ENCODE data around the gene NOTCH2NLB.

DNA sequence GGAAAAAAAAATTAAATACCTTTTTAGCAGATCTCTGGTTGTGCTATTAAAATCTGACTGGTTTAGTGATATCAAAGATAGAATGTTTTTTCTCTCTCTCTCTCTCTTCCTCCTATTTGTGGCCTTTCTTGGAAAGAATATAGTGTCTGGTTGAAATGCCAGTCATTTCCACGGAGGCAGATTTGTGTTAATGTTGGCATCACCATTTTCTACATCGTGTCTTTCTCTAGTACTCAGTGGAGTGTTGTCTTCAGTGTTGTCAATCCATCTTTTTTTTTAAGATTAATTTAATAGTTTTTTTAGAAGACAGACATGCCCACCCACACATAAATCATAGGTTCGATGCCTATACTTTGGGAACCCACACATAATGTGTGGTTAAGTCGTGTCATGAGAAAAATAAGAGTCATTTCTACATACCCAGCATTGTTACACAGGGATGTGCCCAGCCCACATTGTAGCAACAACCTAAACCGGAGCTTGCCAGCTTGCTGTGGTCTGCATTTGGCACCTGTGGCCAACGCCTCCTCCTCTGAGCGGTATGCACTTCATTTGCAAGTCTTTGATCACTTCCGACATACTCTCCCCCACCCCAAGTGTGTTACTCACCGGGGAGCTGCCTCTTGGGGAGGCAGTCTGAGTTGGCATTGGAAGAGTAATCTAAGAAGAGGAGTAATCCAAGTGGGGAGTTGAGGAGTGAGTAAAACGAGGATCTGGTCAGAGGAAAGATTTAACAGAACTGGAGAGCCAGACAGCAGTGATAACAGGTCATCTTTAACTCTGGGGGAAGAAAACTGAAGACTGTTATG, 3.6 kb downstream of the BCL9 start:
- PRO-cap = no peak

DNA sequence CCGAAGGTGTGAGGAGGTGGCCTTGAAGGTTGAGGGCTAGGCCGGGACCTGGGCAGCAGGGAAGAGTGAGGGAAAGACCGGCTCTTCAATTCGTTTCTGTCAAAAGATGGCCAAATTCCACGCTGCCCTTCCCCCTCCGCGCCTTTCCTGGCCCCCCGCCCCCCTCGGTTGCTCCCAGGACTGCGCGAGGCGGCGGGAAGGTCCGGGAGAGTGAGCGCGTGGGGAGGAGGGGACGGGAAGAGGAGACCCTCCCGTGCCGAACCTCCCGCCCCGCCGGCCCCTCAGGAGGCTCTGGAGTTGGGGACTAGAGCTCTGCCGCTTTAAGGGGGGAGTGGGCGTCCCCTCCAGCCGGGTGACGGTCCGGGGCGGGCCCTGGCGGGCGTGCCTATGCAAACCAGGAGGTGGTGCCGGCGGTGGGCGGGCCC, 58.0 kb downstream of the BCL9 start:
- PRO-cap = bidirectional peak, plus-strand start outside the sequence, minus-strand start at position 293 of the sequence

DNA sequence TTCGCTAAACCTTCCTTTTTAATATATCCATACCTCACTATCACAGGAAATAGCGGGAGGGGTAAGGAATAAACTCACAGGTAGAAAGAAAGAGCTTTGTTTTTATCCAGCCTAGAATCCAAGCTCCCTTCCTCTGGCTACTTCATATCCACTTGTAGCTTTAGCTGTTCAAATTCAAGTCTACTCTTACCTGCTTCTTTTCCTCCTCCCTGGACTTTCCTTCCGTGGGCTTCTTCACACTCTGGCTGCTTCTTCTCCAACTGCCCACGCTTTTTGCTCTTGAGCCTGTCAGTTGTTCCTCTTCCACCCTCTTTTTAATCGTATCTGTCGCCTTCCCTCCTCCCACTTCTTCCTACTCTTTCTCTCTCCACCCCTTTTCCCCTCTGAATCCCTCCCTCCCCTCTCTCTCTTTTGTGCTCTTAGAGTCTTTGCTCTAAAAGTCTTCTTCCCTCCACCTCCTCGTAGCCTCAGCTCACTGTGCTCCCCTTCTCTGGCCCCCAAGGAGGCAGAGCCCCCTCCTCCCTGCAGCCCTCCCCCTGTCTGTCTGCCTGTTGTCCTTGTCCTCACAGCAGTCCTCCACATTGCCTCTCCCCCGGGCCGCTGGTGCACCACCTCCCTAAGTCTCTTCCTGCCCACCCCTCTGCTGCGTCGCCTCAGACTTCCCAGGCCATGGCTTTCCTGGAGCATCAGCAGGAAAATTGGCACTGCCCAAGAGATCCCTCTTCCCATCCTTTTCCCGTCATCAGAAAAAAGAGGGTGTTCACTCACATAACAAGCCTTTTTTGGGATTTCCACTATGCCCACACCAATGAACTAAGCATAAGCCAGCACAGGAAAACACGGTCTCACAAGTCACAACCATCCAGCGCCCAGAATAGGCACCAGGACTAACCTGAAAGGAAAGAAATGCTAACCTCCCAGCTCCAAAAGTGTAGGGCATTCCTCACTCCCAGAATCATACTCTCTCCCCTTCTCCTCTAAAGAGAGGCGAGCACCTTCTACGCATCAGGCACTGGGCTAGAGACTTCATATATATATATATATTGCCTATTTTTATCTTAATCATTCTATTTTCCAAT, 13.0 kb upstream of the GJA5 start:
- PRO-cap = bidirectional peak, plus-strand start at position 436 of the sequence, minus-strand start at position 326 of the sequence

- PRO-cap = no peak
Observed at GRCh38 chr1:147932331-147932751, 4.1 kb downstream of the GPR89B start.

DNA sequence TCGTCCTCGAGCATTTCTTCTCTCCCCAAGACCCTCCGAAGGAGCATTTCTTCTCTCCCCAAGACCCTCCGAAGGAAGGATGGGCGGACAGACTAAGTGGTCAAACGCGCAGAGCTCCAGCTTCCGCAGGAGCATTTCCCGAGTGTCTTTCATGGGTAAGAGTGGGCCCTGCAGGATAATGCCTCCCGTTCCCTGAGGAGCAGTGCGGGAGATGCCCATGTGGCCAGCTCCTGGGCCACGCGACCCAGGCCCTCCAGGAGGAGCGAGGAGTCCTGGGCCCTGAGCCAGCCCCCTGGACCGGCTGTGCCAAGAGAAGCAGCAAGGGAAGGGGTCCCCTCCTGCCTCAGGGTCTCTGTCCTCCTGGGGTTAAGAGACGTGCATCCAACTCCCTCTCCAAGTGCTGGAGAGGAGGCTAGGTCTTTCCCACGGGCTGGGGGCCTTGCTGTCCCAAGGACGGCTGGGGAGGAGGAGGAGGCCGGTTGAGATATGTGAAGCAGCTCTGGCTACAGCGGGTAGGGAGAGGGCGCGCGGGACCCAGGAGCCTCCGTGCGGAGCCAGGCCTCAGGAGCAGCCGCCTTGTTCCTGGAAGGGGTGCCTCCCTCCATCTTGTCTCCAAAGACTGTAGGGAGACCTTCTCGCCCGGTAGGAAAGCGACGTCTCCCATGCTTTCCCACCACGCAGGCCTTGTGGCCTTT, 85.3 kb downstream of the GPR89B start:
- PRO-cap = no peak

DNA sequence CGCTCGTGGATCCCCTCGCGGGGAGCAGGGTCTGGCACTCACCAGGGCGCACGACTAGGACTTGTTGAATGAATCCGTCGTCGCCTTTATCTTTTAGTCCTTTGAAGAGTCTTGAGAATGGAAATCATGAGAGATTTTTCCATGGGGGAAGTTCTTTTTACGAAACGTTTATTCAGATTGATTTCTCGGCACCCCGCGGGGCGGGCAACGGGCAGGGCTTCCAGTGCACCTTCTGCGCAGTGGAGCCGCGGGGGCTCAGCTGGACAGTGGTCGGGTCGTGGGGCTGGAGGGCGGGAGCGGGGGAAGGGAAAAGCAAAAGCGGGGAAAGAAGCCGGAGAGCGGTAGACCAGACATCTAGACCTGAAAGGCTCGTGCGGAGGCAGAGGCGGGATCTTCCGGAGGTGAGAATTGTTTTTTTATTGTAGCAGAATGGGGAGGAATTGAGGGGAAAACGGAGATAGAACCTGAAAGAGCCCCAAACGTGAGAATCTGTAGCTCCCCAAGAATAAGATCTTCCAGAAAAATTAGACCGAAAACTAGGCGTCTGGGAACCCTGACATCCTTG, 102.9 kb downstream of the NBPF11 start:
- PRO-cap = no peak

DNA sequence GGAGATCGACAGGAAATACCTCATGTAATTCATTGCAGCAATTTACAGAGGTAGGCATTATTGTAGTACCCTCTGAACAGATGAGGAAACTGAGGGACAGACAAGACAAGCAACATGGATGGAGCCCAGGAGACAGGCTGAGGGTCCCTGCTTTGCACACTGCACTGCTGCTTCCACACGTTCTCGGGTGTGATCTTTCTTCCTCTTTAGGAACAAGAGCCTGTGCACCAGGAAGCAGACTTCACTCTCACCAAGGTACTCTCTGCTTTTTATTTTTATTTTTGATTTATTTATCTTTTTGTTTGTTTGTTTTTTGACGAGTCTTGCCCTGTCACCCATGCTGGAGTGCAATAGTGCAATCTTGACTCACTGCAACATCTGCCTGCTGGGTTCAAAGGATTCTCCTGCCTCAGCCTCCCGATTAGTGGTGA, 26.4 kb downstream of the NBPF11 start:
- PRO-cap = no peak

- PRO-cap = bidirectional peak, plus-strand start at chr1:148318400, minus-strand start at chr1:148318404
Observed at GRCh38 chr1:148318010-148319314, 164.6 kb downstream of the PPIAL4G start.

DNA sequence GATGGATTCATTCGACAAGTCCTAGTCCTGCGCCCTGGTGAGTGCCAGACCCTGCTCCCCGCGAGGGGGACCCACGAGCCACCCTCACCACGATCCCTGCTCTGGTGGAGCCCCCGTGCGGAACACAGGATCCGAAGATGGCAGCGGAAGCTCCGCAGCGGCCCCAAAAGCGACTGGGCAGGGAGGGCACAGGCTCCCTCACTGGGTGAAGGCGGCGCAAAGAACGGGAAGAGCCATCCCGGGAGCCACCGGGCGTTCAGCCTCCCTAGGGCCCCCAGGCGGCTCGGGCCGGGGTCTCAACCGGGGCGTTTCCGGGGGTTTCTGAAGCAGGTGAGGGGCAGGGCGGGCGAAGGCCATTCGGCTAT, 45.6 kb upstream of the PPIAL4G start:
- PRO-cap = unidirectional peak, minus-strand start at position 103 of the sequence

GRCh38 chr1:148679350-148680027, at the start of gene NOTCH2NLB:
NOTCH2NLB (minus strand) TSS chr1:148679746.
- PRO-cap = unidirectional peak, minus-strand start at chr1:148679574; unidirectional peak, minus-strand start at chr1:148679742

GRCh38 chr1:148951652-148952739, 107.8 kb downstream of the PDE4DIP start:
- PRO-cap = bidirectional peak, plus-strand start at chr1:148952114, minus-strand start at chr1:148951754

DNA sequence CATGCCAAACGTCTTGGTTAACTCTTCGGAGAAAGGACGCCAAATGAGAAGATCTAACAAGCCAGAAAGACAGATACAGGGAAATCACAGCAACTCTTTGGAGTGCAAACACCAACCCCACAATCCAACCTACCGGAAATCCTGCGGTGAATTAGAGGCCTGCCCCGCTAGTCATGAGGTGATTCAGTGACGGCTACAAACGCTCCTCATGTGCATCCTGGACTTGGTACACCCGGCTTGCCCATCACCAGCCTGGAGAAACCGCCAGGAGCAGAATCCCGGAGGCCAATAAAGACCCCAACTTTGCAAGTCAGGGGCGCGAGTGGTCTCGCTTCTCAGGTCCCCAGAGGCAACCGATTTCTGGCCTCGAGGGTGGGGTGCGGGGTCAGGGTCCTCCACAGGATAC, 752 bp downstream of the NBPF9 start:
- PRO-cap = no peak

- PRO-cap = no peak
Observed at GRCh38 chr1:149228205-149228994, 125.0 kb upstream of the NBPF9 start.

DNA sequence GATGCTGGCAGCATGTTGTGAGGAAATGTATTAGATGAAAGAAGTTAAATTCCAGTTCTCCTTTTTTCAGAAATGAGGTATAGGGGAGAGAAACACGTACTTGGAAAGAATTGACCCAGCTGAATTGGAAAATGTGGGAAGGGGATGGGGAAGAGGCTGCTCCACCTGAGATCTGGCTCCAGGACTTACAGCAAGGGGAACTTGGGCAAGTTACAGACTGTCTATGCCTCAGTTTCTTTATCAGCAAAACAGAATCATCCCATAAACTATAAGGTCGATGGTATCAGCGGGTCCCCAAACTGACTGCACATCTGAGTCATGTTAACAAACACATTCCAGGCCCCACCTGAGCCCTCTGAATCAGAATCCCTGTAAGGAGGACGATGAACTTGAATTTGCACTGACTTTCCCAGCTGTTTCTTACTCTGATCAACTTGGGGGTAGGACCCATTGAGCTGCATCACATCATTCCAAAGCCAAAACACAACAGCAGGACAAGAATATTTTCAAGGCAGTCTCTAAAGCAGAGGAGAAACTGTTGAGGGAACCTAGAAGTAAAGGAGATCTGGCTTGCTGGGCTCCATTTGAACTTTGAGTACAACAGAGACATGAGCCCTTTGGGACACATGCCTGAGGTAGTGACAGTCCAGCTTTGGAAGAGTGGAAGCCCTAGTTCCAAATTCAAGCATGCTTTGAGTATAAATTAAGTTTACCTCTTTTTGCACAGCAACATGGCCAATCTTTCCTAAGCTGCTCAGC, 2.4 kb upstream of the NBPF19 start:
- PRO-cap = no peak

DNA sequence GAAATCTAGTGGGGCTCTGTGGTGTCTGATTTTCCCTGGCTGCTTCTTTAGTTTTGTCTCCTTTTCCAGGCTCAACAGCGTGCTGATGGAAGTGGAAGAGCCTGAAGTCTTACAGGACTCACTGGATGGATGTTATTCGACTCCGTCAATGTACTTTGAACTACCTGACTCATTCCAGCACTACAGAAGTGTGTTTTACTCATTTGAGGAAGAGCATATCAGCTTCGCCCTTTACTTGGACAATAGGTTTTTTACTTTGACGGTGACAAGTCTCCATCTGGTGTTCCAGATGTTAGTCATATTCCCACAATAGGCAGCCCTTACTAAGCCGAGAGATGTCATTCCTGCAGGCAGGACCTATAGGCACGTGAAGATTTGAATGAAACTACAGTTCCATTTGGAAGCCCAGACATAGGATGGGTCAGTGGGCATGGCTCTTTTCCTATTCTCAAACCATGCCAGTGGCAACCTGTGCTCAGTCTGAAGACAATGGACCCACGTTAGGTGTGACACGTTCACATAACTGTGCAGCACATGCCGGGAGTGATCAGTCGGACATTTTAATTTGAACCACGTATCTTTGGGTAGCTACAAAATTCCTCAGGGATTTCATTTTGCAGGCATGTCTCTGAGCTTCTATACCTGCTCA, 29.1 kb upstream of the PPIAL4C start:
- PRO-cap = no peak

DNA sequence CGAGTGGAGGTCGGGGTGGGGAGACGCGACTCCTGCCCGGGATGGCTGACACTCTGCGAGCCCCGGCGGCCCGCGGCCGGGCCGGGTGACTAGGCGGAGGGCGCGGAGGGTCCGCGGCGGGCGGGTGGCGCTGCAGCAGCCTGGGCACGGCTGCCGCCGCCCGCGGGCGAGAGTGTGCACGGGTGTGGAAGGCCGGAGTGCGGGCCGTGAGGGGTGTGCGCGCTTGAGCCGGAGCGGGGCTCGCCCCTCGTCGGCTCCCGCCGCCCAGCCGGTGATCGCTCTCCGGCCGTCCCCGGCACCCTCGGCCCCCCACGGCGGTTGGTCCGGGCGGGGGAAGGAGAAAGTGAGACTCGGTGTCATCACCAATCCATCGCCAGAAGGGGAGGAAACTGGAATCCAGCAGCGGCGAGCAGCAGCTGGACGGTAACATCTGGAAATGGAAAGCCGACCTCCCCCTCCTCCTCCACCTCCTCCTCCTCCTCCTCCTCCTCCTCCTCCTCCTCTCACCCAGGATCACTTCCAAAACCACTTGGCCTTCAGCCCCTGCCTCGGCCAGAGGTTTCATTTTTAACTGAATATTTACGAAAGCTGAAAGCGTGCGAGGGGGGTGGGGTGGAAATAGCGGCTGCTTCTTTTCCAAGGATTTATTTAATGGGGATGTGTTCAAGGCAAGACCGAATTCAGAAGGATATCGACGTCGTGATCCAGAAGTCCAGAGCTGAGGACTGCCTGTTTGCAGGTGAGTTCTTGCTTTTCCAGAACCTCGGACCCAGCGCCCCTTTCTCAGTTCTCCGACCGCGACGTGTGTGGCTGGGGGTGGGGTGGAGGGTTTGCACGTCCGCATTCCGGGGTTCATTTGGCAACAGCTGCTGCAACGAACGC, 23.4 kb downstream of the PPIAL4C start:
- PRO-cap = bidirectional peak, plus-strand start outside the sequence, minus-strand start at position 808 of the sequence

GRCh38 chr1:149692964-149693385, 89.5 kb upstream of the FCGR1A start:
- PRO-cap = no peak

DNA sequence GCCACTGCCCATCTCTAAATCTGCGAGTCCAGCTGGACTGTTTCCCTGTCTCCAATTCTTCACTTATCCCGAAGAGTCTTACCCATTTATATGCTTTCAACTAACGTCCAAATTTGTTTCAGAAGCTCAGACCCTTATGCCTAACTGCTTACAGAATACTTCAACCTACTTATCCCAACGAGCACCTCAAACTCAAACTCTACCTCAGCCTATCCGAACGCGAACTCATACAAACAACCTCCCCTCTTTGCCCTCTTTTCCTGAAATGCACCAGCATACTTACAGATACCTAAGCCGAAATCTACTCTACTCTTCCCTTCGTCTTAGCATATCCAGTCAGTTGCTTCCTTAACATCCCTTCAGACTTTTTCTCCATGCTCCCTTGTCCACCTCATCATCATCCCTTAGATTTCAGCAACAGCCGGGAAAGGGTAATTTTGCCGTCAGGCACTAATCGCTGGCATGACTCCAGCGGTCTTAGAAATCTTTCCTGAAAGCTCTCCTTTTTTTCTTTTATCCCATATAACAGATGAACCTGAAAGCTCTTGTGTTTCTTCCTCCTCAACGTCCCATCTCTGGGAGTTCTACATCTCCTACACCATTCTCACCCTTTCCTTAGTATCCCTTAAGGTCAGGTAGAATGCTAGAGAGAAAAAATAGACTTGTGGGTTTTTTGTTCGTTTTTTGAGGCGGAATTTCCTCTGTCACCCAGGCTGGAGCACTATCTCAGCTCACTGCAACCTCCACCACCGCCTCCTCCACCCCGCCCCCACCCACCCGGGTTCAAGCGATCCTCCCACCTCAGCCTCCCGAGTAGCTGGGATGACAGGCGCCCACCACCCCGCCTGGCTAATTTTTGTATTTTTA, 1.2 kb upstream of the H2AC21 start:
- PRO-cap = no peak

GRCh38 chr1:149928090-149928976, 730 bp upstream of the SF3B4 start:
- PRO-cap = bidirectional peak, plus-strand start at chr1:149928382, minus-strand start at chr1:149928252

- PRO-cap = no peak
Observed at GRCh38 chr1:149935824-149936178, 878 bp downstream of the MTMR11 start.